Peripheral blood mononuclear cell (primary cell): ENCODE measurements around the gene RIMKLA.

DNA sequence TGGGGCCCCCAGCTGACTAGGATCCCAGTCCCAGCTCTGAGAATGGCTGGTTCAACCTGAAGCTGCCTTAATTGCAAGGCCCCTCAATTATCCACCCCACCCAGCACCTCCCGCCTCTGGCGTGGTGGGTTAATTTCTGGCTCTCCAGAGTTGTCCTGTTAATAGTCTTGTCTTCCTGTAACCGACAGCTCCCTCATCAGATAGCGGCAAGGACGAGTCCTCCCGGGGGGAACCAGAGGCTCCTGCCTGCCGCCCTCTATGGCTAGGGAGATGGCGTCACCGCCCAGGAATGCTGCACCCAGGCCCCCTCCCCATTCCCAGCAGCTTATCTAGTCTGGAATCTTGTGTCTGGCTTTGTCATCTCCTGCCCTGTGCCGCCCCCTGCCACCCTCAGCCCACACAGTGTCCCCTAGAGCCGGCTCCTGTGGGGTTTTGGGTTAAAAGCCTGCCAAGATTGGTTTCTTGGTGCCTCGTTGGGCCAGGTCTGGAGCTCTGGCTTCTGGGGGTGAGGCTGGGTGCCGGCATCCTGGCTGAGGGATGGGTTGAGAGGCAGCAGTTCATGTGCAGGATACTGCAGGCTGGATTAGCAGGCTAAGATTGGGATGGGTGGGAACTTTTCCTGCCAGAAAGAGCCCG lies 48.9 kb downstream of the EDN2 start:
- PRO-cap, 8 experiments, result no peak in any of the 8 experiments

- PRO-cap, 8 experiments, result peak in 2 of 8 experiments; most common plus-strand start chr1:41640384 (in 2)
Measured at GRCh38 chr1:41640175-41640446, 155.6 kb upstream of the EDN2 start.

GRCh38 chr1:41641161-41641829 lies 156.8 kb upstream of the EDN2 start:
- PRO-cap, 8 experiments, result no peak in any of the 8 experiments

DNA sequence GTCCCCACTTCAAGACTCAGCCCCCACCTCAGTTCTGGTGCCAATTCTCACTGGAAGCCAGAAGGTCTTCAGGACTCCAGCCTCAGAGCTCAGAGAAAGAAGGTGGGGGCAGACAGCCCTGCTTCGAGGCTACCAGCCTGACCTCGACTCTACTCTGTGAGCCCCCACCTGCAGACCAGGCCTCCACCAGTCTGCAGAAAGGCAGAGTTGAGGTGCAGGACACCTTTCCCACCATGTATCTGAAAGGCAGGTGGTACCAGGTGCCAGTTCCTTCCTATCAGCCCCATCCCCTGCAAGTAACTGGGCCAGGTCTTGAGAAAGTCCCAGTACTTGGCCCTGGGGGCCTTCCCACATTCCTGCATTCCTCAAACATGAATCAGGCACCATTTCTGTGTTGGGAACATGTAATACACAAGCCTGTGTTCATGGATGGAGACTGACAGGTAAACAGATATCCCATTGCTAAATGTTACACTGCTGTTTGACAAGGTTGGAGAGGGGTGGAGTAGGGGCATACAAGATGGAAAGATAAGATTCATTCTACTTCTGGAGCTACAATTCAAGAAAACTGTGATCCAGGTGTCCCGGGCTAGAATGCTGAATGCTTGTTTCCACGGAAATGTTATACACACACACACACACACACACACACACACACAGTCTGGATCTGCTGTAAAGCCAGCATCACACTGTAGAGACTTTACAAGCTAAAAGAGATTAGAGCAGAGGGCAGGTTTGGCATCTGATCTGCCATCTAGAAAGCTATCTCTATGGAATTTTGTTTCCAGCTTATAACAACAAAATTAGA lies 180.8 kb upstream of the EDN2 start:
- PRO-cap, 8 experiments, result no peak in any of the 8 experiments

GRCh38 chr1:41773006-41773500 lies 145.7 kb downstream of the HIVEP3 start:
- PRO-cap, 8 experiments, result no peak in any of the 8 experiments

GRCh38 chr1:41811152-41811770 lies 107.5 kb downstream of the HIVEP3 start:
- PRO-cap, 8 experiments, result peak in 4 of 8 experiments; most common plus-strand start chr1:41811635 (in 2)

GRCh38 chr1:42026643-42027401 lies 108.1 kb upstream of the HIVEP3 start:
- PRO-cap, 8 experiments, result no peak in any of the 8 experiments

GRCh38 chr1:42214562-42214929 lies 50.0 kb upstream of the GUCA2A start:
- PRO-cap, 8 experiments, result no peak in any of the 8 experiments

GRCh38 chr1:42287684-42288240 lies 47.3 kb downstream of the FOXJ3 start:
- PRO-cap, 8 experiments, result peak in 1 of 8 experiments; most common minus-strand start chr1:42287861 (in 1)

GRCh38 chr1:42380291-42381325 lies at the start of gene RIMKLA:
Gene RIMKLA (plus strand): TSS chr1:42380792.
- PRO-cap, 8 experiments, result peak in 2 of 8 experiments; most common plus-strand start chr1:42380794 (in 2)

GRCh38 chr1:42454326-42454621 lies 1.5 kb downstream of the ZMYND12 start:
- PRO-cap, 8 experiments, result no peak in any of the 8 experiments

- PRO-cap, 8 experiments, result no peak in any of the 8 experiments
Measured at GRCh38 chr1:42735776-42736382, 4.2 kb downstream of the CLDN19 start.

- PRO-cap, 8 experiments, result peak in 2 of 8 experiments; most common plus-strand start chr1:42766642 (in 1); most common minus-strand start chr1:42766575 (in 1)
Measured at GRCh38 chr1:42766495-42766911, 325 bp downstream of the P3H1 start.

- PRO-cap, 8 experiments, result peak in 2 of 8 experiments; most common minus-strand start chr1:42980542 (in 2)
Measured at GRCh38 chr1:42979758-42980875, 21.4 kb upstream of the SLC2A1 start.

DNA sequence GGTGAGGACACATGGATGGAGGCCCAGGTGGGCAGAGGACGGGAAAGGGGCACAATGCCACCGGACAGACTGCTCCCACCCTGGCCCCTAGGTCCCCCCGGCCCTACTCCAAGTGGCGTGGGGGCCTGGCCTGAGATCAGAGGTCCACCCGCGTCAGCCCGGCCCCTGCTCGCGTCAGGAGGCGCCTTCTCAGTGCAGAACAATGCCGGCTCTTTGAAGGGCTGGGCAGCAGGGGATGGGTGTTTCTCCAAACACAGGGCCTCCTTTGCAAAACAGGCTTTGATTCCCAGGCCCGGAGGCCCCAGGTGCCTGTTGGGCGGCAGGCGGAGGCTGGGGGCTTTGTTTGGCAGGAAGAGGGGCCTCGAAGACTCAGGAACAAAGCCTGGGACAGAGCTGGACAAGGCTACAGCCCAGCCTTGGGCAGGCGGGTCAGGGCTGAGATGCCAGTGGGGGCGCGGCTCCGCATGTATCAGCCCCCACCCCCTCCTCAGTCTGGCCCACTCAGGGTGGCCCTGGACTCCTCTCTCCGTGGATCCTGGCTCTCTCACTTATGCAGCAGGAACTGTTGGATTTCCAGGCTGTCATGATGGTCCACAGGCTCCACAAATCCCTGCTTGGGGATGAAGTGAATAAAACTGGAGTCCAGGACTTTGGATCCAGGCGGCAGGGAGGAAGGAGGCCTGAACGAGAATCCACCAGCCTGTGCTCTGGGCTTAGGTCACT lies 77.4 kb upstream of the SLC2A1 start:
- PRO-cap, 8 experiments, result no peak in any of the 8 experiments

GRCh38 chr1:43120260-43120799 lies 27.4 kb upstream of the CFAP144 start:
- PRO-cap, 8 experiments, result no peak in any of the 8 experiments

DNA sequence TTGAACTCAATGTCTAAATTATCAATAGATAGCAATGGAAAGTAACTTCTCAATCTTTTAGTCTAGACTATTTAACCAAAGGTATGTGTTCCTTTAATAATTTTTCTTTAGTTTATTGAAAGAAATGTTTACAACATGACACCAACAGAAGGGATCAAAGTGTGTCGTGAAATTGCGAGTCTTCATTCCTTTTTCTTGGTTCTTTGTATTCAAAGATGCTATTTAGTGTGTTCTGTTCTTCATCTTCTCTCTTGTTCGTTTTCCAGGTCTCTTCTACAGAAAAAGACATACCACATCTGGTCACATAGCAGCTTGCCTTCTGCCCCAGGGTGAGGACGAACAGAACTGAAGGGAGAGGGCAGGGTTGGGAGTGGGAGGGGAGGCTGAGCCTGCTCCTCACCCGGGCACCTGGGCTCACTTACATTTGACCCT lies 7.9 kb downstream of the EBNA1BP2 start:
- PRO-cap, 8 experiments, result no peak in any of the 8 experiments

GRCh38 chr1:43221225-43221849 lies 48.4 kb upstream of the TMEM125 start:
- PRO-cap, 8 experiments, result no peak in any of the 8 experiments

DNA sequence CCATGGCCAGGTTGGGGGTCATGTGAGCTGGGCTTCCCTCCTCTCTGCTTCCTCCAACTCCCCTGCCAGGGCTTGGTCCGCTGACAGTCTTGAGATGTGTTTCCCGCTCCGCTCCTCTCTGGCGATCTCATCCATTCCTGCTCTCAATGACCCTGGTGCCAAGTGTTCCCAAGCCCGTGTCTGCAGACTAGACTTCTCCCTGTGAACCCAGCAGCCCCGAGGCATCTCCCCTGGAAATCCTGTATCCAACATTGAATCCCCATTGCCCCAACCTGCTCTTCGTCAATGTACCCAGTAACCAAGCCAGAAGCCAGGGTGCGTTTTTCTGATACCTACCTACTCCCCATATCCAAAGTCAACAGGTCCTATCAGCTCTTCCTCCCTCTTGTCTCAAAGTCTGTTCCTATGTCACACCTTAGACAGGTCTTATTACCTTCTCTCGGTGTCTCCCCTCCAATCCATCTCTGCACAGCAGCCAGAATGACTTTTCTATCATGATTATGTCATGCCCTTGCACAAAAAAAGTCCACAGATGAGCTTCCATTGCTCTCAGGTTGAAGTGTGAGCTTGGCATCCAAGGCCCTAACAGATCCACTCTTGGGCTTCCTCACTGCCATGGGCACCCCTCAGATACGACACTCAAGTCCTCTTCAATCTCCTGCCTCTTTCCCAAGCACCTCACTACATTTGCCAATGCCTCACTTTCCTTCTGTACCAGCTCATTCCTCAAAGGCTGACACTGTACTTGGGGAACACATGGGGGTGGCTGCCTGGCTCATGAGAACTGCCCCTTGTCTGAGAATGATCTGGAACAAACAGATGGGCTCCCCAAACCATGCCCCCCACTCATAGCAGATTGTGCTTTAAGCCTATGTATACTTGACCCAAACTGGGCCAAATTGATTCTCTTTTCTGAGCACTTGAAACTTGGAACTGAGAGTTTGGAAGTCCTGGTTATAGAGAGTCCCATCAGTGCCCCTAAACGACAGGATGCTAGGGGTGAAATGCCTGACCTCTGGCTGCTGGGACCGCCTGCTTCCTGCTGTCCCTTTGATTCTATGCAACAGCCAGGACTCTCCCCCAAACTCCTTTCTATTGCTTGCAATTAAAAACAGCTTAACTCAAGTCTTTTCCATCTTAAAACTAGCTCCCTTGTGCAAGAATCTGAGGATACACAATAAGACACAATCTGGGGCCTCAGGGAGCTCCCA lies 5.1 kb downstream of the C1orf210 start:
- PRO-cap, 8 experiments, result no peak in any of the 8 experiments

GRCh38 chr1:43330082-43330566 lies 7.5 kb upstream of the MPL start:
- PRO-cap, 8 experiments, result peak in 1 of 8 experiments; most common plus-strand start chr1:43330495 (in 1); most common minus-strand start chr1:43330345 (in 1)